Omental fat pad (tissue), 4 donors: ENCODE measurements around a stretch of chr4.

- PRO-cap: no peak
- RAMPAGE, long total RNA, 4 experiments: no peak in any of the 4 experiments
Measured at GRCh38 chr4:184796773-184797878, 28.6 kb downstream of the ACSL1 start.

DNA sequence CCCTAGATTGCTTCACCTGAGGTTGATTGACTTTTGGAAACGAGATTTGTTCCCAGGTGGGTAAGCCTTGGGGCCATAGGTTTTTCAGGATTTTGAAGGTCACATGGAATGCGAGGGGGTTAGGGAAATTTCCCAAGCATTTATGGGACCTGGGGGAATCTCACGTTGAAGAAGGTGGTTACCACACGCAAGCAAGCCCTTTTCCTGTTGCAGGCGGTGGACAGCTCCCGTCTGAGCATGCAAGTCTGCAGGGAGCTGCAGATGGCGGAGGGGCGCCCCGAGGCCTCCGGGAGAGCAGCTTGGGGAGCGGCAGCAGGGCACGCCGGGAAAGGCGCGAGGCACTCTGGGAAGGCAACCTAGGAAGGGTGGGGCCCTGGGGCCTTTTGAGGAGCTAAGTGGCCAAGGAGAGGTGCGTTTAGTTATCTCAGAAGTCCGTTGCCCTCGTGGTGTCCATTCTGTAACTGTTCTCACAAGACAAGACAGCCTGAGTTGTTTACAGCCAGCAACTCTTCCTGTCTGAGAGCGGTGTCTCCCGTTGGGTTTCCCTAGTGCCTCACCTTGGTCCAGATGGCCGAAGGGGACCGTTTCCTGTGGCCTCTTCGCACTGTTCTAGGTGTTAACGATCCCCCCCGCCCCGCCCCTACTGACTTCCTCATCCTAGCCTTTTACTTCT, 57.0 kb upstream of the SLC25A4 start:
- PRO-cap: no peak
- RAMPAGE, long total RNA, 4 experiments: no peak in any of the 4 experiments

- PRO-cap: no peak
- RAMPAGE, long total RNA, 4 experiments: no peak in any of the 4 experiments
Measured at GRCh38 chr4:185119781-185120413, 23.2 kb upstream of the SLC25A4 start.

- PRO-cap: no peak
- RAMPAGE, long total RNA, 4 experiments: no peak in any of the 4 experiments
Measured at GRCh38 chr4:185142910-185143084, 269 bp upstream of the SLC25A4 start.

- PRO-cap: no peak
- RAMPAGE, long total RNA, 4 experiments: no peak in any of the 4 experiments
Measured at GRCh38 chr4:185351252-185351752, 44.4 kb downstream of the LRP2BP start.

DNA sequence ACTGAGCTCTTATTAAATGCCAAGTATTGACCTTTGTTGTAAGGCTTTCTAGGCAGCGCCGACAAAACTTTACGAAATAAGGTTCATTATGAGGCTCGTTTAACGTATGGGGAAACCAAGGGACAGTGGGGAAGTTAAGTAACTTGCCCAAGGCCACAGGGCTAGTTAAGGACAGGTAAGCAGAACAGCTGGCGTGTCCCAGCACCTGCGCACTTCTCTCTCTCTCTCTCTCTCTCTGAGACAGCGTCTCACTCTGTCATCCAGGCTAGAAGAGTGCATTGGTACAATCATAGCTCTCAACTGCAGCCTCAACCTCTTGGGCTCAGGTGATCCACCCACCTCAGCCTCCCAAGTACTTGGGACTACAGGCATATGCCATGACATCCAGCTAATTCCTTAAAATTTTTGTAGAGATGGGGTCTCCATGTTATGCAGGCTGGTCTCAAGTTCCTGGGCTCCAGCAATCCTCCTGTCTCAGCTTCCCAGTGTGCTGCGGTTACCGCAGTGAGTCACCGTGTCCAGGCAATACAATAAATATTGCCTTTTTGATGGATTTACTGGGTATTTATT, 16.0 kb downstream of the LRP2BP start:
- PRO-cap: no peak
- RAMPAGE, long total RNA, 4 experiments: no peak in any of the 4 experiments

DNA sequence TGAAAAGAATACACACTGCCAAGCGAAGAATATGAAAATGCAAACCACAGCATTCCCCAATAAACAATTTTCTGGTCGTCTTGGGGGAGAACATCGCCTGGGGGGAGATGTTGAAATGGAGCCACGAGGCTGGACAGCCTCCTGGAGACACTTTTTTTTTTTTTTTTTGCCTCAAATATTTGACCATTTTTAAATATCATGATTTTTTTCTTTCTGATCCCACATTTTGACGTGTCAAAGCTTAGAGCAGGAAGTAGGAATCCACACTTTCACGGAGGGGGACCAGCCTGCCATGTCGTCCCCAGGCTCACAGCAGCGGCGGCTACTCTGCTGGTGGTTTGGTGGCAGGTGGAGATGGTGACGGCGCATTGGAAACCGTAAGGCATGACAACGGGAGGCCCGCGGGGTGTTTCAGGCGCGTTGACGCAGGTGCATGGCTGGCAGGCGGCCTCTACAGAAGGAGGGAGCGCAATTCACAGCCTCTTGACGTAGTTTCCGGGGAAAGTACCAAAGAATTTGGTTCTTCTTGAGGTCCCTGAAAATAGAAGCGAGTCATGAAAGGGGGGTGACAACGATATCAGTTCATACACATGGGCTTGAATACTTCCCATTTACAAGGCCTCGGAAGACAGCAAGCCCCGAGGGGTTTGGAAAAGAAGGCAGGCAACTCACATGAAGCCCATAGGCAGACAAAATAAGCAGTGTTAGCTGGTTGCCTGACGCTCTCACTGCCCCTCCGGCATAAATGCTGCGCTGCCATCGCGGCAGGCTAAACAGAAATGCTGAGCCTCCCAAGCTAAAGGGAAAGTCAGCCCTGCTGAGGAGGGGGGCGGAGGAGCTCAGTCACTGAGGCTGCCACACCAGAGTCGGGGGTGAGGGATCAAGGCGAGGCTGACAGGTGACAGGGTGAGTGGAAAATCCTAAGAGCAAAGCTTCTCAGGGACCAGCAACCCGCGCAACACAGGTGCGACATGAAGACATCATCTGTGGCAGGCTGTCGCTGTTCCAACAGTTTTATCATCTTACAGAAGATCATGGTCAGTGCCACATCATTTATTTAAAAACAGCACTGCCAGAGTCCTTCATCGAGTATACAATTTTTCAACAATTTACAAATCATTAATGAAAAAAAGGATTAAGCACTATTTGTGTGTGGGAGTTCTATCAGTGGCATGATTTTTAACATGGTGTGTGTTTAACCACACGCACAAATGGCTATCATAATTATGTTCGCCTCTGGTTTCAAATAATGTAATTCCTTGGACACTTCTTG, 52.3 kb upstream of the PDLIM3 start:
- PRO-cap: no peak
- RAMPAGE, long total RNA, 4 experiments: no peak in any of the 4 experiments

GRCh38 chr4:185654813-185655594, 119.7 kb upstream of the PDLIM3 start:
- PRO-cap: no peak
- RAMPAGE, long total RNA, 4 experiments: no peak in any of the 4 experiments

- PRO-cap: no peak
- RAMPAGE, long total RNA, 4 experiments: no peak in any of the 4 experiments
Measured at GRCh38 chr4:185657210-185657837, 122.0 kb upstream of the PDLIM3 start.

DNA sequence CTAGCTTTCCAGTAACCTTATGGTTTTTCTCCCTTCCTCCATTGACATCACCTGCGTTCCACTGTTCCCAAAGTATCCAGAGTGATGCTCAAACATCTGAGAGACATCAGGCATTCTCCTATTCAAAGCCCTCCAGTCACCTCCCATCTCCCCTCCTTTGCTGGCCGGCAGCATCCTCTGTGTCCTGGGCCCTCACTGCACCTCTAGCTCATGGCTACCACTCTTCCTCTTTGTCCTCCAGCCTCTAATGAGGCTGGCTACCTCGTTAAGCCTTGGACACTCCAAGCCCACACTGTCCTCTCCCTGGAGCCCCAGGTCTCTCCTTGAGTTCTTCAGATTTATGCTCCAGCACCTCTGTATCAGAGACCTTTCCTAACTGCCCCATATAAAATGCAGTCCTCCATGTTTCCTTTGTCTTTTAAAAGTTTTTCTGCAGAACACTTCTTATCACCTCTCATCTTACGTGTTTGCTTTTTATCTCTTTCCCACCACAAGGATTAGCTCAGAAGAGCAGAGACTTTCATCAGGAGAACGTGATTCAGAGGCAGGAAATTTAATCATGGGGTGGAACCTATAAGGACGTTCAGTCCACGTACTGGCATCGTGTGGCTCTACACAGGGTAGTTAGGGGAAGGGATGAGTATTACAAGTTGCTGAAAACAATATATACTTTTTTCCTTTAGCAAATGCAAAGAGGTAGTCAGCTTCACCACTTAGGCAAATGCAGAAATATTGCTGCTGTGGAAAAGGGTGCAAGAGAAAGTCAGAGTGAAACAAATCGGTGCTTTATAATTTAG, 98.9 kb downstream of the SORBS2 start:
- PRO-cap: no peak
- RAMPAGE, long total RNA, 4 experiments: no peak in any of the 4 experiments

- PRO-cap: no peak
- RAMPAGE, long total RNA, 4 experiments: no peak in any of the 4 experiments
Measured at GRCh38 chr4:185716952-185717338, 95.0 kb downstream of the SORBS2 start.

DNA sequence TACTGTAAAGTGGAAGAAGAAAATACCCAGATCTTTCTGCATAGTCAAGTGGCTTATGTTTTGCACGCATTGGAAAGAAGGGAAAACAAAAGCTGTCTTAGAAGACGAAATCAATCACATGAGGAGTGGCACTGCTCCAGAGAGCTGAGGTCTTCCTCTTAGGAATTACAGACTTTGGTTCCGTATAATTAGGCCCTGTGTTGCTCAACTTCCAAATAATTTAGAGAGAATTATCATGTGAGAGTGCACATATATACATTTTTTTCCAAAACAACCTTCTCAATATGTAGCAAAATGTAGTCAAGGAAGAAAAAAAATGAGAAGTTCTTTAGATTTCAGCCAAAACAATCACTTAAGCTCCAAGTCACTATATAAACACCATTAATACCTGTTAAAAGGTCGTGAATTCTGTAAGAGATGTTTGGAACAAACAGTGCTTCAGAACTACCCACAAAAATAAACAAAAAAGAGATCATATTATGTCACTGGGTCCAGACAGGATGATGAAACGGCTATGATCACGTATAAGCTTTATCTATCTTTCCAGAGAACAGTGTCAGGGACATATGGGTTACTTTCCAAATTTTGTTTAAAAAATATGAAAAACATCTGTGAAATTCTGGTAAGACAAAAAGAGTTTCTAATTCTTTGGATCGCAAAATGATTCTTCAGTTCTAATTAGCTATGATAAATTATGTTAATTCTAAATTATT, 90.2 kb downstream of the SORBS2 start:
- PRO-cap: no peak
- RAMPAGE, long total RNA, 4 experiments: no peak in any of the 4 experiments

GRCh38 chr4:185742674-185743148, 69.3 kb downstream of the SORBS2 start:
- PRO-cap: no peak
- RAMPAGE, long total RNA, 4 experiments: no peak in any of the 4 experiments

DNA sequence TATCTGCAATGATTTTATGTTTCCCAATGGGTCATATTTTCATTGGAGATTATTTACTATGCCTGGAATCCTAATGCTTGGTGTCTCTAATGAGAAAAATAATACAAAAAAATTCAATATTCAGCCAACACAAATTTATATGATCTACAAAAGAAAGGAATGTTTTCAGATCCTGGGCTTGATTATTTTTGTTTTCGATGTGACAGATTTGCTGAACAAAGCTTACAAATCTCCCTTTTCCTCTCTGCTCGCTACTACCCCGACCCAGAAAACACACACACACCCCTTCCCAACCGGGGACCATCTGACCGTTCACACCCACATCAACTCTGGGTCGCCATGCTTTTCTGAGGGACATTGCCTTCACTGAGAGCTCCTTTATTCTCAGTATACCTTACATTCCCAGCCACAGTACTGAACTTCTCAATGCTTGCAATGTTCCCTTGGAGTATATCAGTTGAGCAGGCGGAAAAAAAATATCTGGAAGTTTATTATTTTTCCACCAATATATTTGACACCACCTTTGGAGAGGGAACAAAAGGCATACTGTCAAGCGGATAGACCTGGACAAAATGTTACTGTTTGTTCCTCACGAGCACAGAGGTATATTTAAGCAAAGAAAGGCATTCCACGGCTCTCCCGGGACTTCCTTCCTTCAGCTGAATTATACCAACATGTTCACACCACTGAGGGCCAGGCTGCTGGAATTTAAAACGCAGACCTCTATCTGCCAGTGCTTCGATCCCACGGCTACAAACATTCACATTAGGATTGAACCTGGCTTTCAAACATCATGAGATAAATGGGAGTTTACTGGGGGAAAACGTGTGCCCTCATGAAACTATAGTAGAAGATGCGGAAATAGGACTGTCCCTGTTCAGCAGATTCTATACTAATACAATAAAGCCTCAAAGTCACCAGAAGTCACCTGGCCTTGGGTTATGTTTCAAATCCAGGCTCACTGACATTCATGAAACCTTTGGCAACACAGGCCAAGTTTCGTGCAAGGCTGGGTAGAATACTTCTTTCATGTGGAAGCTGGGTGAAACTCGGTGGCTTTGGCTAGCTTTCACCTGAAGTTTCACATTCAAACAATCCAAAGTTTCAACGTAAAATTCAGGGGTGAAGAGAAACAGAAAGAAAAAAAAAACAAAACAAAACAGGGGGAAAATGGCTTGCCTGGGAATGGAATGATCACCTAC, 39.7 kb downstream of the SORBS2 start:
- PRO-cap: no peak
- RAMPAGE, long total RNA, 4 experiments: no peak in any of the 4 experiments

DNA sequence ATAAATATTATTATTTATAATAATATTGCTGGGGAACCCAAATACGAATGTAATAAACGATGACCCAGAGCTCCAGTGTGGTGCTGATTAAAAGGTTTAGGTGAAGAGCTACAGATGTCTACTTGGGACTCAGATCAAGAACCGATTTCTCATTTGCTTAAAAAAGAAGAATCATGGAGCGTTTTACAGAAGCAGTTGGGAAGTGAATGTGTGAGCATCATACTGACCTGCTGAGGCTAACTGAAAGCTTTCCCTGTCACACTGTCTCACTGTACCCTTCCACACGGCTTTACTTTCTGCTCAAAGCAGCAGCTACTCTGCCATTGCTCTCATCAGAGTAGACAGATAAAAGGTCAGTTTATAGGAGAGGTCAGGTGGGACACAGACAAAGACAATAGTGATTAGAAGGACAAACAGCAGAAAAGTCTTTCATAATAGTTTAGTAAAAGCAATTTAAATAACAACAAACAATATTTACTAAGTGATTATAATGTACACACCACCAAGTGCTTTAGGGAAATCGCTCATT, 24.1 kb upstream of the SORBS2 start:
- PRO-cap: no peak
- RAMPAGE, long total RNA, 4 experiments: no peak in any of the 4 experiments

DNA sequence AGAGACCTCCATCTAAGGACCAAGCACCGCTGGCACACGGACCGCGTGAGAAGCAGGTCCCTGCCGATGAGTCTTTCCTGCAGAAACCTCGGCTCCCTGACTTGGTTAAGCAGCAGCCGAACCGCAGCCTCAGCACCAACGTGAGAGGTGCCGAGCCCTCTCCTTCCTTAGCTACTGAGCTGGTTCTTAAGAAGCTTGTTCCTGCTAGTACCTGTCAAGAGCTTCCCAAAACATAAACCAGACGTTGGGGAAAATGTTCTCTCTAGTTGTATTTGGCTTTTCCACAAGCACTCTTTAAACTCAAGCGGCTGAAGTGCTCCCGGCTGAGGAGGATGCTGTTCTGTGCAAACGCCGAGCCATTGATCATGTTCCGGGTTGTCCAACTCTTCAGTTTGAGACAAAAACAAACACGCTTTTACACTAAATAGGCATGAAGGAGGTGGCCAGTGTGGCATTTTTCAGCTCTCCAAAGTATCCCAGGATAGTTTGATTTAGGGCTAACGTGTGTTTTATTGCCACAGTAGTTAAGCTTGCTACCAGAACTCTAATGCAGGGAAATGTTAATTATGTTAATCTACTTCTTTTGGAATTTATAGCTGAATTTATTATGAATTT, 29.2 kb upstream of the TLR3 start:
- PRO-cap: no peak
- RAMPAGE, long total RNA, 4 experiments: no peak in any of the 4 experiments

- PRO-cap: no peak
- RAMPAGE, long total RNA, 4 experiments: no peak in any of the 4 experiments
Measured at GRCh38 chr4:186074126-186074663, 5.2 kb downstream of the TLR3 start.

GRCh38 chr4:186116257-186116487, 47.2 kb downstream of the TLR3 start:
- PRO-cap: no peak
- RAMPAGE, long total RNA, 4 experiments: no peak in any of the 4 experiments

GRCh38 chr4:186144392-186145261, 46.7 kb upstream of the CYP4V2 start:
- PRO-cap: no peak
- RAMPAGE, long total RNA, 4 experiments: no peak in any of the 4 experiments

GRCh38 chr4:186242103-186242334, 14.7 kb downstream of the KLKB1 start:
- PRO-cap: no peak
- RAMPAGE, long total RNA, 4 experiments: no peak in any of the 4 experiments